ENCODE results near the genes CACNA1F, USP27X, CCNB3, SHROOM4, BMP15, MAGED4, FAM156B and GPR173.

DNA sequence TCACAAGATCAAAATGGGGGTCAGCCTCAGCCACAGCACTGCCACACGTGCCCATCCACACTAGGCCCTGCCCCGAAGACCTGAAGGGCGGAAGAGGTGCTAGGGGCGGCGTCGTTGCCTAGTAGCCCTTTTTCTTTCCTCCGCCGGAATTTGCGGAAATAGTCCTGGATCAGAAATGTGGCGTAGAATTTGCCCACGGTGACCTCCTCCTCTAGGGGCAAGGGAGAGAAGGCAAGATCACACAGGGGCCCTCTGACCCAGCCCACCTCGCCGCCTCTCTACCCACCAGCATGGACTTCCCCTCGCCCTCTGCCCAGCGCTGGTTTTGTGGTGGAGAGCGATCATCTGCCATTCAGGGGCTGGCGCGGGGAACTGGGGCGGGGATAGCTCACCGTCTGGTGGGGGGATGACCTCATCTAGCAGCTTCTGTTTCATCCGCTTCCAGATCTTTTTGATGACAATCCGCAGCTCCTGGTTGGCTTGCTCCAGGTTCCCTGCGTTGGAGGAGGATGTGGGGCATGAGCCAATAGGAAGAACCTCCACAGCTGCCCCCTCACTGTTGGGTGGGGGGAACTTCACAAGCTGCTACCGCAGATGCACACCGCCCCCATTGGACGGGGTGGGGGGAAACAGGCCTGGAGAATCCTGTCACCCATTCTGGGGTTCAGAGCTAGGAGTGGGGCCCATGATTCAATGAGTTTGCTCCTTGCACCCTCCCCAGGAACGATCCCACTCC is 9.7 kb upstream of the SYP start:
- PRO-cap, result no peak
- RAMPAGE, long total RNA, 2 experiments, result no peak in any of the 2 experiments

DNA sequence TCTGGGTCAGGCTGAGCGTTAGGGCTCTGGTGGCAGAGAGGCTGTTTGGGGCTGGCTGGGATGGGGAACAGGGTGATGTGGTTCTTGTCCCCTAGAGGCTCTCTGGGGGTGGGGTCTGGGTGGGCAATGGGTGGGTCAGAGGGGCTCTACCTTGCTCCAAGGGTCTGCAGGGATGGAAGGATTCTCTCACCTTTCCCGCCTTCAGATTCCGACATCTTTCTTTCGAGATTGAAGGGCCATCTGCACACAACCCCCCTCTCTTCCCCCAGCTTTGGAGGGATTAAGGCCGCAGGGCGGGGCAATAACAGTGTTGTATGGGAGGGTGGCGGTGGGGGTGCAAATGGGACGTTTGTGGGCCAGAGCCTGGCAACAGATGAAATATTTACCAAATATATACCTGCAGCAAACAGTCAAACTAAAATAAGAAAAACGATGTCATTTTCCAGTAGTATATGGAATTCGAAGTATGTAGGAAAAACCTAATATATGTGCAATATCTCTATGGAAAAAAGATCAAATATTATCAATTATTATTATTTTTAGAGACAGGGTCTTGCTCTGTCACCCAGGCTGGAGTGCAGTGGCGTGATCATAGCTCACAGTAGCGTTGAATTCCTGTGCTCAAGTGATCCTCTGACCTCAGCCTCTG is at the start of gene CACNA1F:
Gene CACNA1F (minus strand): TSS at position 246 of the 649 bp plus-strand sequence.
- PRO-cap, result no peak
- RAMPAGE, long total RNA, 2 experiments, result no peak in any of the 2 experiments

DNA sequence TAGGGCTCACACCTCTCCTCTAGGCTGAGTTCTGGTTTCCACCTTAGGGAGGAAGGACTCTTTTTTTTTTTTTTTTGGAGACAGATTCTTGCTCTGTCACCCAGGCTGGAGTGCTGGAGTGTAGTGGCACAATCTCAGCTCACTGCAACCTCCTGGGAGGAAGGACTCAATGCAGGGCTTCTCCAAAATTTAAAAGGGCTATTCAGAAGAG is 10.1 kb downstream of the PAGE4 start:
- PRO-cap, result no peak
- RAMPAGE, long total RNA, 2 experiments, result no peak in any of the 2 experiments

DNA sequence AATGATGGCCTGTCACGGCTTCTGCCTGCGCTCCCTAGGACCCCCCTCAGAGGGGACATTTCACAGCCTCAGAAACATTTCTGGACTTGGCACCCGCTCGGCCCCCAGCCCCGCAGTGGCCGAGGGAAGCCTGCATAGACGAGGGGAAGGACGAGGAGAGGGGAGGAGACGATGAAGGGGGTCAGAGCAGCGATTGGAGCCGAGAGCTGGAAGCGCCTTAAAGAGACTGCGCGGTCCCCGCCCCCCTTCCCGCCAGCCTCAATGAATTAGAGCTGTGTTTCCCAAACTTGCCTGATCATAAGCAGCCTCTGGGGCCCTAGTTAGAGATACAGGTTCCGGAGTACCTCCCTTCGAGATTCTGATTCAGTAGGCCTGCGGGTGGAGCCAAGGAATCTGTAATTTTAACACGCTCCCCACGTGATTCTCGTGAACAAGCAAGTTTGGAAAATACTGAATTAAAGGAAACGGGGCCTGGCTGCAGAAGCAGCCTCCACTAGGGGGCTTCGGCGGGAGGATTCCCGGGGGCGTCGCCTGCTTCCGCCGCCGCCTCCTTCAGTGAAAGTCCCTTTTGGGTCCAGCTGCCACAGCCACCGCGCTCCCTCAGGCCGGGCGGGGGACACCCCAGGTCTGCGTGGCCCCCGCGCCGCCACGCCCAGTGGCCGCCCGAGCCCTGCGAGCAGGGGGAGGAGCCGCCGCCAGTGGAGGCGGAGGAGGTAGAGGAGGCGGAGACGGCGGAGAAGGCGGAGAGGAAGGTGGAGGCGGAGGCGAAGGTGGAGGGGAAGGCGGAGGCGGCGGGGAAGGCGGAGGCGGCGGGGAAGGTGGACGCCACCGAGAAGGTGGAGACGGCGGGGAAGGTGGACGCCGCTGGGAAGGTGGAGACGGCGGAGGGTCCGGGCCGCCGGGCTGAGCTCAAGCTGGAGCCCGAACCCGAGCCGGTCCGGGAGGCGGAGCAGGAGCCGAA is at the start of gene USP27X:
Gene USP27X (plus strand): TSS at position 685 of the 961 bp plus-strand sequence.
- PRO-cap, result bidirectional peak, plus-strand start at position 458 of the sequence, minus-strand start at position 195 of the sequence; bidirectional peak, plus-strand start at position 716 of the sequence, minus-strand start at position 554 of the sequence
- RAMPAGE, long total RNA, 2 experiments, result no peak in any of the 2 experiments

GRCh38 chrX:50117577-50117990 is 83.2 kb downstream of the AKAP4 start:
- PRO-cap, result no peak
- RAMPAGE, long total RNA, 2 experiments, result no peak in any of the 2 experiments

- PRO-cap, result unidirectional peak, plus-strand start at chrX:50204782
- RAMPAGE, long total RNA, 2 experiments, result start-site peak on the plus strand in 1 of 2 experiments, at chrX:50204782-50204787 at its widest, 14 reads per replicate
Observed at GRCh38 chrX:50204201-50204951, at the start of gene CCNB3. CCNB3 (plus strand) TSS chrX:50204765.

DNA sequence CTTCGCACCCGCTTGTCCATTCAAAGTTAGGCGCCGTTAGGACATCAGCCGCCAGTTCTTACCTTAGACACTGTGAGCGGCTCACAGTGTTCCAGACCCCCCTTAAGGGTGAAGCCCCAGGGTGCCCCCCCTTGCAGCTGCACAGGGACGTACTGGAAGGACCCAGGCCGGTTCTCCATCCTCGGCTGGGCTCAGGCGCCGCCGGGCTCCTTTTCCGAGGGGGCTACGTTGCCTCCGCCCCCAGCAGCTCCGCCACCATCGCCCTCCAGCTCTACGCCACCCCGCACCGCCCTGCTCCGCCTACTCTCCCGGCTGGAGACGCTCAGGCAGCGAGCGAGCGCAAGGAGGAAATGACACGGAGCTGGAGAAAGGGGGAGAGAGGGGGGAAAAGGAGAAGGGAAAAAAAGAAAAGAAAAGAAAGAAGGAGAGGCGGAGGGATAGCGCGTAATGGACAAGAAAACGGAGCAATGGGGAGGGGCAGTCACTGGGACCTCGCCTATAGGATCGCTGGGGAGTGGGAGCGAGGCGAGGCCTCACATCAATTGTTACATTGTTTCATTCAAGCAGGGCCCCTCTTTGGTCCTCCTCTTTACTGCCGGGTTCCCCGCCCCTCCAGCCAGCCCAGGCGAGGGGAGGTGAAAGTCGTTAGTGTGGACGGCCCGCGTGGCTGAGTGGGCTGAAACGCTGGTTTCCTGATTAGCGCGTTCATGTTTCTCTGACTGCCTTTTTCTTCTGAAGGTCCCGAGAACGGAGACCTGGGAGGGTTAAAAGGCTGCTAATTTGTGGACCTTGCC is at the start of gene SHROOM4:
Gene SHROOM4 (minus strand): TSS at position 355 of the 794 bp plus-strand sequence.
- PRO-cap, result no peak
- RAMPAGE, long total RNA, 2 experiments, result no peak in any of the 2 experiments

DNA sequence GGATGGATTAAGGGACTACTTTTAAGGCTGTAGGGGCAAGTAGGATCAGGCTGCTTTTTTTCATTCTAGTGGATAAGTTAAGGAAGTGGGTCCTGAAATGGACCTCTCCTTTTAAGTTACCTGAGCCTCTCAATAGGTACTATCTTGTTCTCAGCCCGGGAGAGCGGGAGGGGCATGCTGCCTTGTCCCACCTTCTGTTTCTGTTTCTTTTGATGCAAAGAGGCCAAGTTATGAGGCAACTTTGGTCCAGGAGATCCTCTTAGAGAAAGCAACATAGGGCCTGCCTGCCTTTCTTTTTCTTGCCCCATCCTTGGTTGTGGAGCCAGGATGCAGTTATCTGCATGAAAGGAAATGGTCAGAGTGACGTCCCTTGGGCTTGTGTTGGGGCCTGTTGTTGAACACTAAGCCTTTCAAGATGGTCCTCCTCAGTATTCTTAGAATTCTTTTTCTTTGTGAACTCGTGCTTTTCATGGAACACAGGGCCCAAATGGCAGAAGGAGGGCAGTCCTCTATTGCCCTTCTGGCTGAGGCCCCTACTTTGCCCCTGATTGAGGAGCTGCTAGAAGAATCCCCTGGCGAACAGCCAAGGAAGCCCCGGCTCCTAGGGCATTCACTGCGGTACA is at the start of gene BMP15:
Gene BMP15 (plus strand): TSS at position 367 of the 623 bp plus-strand sequence.
- PRO-cap, result no peak
- RAMPAGE, long total RNA, 2 experiments, result no peak in any of the 2 experiments

DNA sequence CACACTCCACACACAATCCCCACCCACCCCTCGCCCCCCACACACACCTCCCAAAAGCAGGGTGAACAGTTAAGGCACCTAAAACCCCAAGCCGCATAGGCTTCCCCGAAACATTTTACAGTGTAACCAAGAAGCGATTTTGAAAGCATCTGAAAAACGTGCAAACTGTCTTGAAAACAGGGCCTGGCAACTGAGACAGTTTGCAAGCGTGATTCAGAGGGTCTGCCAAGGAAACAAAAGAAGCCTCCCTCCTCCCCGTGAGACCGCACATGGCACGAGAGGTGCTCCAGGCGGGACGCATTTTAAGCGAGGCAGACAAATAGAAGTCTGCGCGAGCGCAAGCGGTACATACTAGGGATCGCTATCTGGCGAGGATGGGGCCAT is 801 bp downstream of the NUDT11 start:
- PRO-cap, result no peak
- RAMPAGE, long total RNA, 2 experiments, result no peak in any of the 2 experiments

DNA sequence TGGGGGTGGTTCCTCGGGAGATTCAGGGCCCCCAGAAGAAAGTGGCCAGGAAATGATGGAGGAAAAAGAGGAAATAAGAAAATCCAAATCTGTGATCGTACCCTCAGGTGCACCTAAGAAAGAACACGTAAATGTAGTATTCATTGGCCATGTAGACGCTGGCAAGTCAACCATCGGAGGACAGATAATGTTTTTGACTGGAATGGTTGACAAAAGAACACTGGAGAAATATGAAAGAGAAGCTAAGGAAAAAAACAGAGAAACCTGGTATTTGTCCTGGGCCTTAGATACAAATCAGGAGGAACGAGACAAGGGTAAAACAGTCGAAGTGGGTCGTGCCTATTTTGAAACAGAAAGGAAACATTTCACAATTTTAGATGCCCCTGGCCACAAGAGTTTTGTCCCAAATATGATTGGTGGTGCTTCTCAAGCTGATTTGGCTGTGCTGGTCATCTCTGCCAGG is 898 bp downstream of the GSPT2 start:
- PRO-cap, result no peak
- RAMPAGE, long total RNA, 2 experiments, result no peak in any of the 2 experiments

DNA sequence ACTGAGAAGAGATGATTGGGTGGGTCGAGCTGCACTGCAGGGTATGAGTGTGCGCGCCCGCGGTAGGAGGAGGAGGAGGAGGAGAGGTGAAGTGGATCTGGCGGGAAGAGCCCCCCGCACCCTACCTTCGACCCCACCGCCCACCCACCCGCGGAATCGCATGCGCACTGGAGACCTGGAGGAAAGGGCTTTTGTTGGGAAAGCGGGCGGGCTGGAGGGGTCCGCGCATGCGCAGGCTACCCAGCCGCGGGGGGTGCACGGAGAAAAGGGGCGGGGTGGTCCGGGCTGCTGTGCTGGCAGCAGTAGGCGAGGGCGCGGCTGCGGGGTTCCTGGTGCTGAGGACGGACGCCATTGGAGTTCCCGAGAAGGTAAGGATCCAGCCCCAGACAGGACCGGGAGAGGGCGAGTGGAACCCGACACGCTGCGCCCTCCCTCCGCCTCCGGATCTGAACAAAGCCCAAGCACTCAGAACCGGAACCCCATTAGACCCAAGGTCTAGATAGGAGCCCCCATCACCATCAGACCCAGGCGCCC is at the start of gene MAGED4:
Gene MAGED4 (plus strand): TSS at position 291 of the 534 bp plus-strand sequence.
- PRO-cap, result no peak
- RAMPAGE, long total RNA, 2 experiments, result no peak in any of the 2 experiments

DNA sequence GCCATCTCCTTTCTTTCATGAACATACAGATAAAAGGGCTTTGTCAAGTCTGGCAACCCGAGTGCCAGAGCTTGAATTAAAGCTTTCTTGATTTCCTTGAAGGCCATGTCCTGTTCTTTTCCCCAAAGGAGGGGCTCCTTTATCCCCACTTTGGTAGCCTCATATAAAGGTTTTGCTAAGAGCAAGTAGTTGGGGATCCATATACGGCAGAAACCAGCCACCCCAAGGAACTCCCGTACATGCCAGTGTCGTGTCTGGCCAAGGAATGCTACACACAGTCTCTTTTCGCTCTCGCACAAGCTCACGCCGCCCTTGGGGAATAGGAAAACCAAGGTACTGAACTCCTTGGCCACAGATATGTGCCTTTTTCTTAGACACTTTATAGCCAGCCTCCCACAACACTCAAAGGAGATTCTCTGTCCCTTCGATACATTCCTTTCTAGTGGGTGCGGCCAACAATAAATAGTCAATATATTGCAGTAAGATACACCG is 57.5 kb upstream of the XAGE1B start:
- PRO-cap, result no peak
- RAMPAGE, long total RNA, 2 experiments, result no peak in any of the 2 experiments

GRCh38 chrX:52897083-52897612 is at the start of gene FAM156B:
FAM156B (plus strand) TSS chrX:52897330.
- PRO-cap, result no peak
- RAMPAGE, long total RNA, 2 experiments, result no peak in any of the 2 experiments

DNA sequence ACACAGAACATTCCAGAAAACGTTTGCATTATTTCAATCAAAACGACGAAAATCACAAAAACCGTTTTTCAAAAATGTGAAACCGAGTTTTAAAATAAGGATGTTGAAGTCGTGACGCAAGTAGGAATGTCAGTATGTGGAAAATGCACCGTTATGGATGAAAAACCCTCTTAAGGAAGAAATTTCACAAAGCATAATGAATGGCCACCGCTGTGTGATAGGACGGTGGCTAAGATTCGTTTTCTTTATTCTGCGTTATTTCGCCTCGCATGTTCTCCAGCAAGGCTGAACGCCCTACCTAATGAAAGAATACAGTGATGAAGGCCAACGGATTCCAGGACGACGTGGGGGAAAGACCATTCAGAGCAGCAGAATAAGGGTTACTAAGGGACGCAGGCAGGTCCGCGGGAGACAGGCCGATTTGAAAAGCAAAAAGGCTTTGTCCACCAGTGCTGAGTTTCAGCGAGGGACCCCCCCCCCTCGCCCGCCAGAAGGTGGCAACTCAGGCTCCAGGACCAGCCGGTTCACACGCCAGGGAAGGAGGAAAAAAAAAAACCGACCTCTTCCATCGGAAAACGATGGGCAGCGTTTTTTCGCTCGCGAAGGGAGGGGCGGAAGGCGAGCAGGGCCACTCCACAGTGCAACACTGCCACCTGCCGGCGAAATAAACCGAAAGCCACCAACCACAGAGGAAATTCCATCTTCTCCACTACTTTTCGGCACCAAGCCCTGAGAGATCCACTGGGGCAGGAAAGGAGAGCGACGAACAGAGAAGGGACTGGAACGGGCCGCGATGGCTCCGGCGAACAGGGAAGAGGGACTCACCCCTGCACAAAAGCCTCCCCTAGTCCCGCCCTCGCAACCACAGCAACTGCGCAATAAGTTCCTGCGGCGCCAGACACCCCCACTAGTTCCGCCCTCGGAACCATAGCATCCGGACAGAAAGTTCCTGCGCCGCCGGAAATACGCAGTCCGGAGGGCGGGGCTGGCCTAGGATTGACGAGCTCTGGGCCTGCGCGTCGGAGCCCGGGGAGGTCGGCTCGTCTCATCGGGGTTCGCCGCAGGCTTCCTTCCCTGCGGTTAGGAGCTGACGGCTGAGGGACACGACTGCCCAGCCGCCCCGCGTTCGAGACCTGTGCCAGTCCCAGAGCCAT is 23.7 kb downstream of the FAM156A start:
- PRO-cap, result unidirectional peak, minus-strand start at position 423 of the sequence; unidirectional peak, minus-strand start at position 517 of the sequence; bidirectional peak, plus-strand start at position 996 of the sequence, minus-strand start at position 873 of the sequence
- RAMPAGE, long total RNA, 2 experiments, result no peak in any of the 2 experiments

DNA sequence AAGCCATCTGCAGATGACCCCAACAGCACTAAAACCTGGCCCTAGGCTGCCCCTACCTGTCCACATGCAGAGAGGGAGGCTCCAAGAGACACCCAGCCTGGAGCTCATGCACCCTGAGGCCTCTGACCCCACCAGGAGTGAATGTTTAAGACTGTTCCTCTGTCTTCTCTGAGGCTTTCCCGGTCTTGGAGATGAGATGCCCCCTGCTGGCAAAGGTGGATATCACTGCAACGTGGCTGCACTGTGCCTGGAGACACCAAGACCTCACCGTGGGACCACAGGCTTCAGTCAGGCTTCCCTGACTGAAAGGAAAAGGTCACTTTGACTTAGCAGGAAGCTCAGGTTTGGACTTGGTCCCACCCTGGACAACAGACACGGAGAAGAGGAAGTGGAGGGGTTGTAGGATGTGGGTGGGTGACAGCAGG is 31.7 kb upstream of the FAM156A start:
- PRO-cap, result no peak
- RAMPAGE, long total RNA, 2 experiments, result no peak in any of the 2 experiments

DNA sequence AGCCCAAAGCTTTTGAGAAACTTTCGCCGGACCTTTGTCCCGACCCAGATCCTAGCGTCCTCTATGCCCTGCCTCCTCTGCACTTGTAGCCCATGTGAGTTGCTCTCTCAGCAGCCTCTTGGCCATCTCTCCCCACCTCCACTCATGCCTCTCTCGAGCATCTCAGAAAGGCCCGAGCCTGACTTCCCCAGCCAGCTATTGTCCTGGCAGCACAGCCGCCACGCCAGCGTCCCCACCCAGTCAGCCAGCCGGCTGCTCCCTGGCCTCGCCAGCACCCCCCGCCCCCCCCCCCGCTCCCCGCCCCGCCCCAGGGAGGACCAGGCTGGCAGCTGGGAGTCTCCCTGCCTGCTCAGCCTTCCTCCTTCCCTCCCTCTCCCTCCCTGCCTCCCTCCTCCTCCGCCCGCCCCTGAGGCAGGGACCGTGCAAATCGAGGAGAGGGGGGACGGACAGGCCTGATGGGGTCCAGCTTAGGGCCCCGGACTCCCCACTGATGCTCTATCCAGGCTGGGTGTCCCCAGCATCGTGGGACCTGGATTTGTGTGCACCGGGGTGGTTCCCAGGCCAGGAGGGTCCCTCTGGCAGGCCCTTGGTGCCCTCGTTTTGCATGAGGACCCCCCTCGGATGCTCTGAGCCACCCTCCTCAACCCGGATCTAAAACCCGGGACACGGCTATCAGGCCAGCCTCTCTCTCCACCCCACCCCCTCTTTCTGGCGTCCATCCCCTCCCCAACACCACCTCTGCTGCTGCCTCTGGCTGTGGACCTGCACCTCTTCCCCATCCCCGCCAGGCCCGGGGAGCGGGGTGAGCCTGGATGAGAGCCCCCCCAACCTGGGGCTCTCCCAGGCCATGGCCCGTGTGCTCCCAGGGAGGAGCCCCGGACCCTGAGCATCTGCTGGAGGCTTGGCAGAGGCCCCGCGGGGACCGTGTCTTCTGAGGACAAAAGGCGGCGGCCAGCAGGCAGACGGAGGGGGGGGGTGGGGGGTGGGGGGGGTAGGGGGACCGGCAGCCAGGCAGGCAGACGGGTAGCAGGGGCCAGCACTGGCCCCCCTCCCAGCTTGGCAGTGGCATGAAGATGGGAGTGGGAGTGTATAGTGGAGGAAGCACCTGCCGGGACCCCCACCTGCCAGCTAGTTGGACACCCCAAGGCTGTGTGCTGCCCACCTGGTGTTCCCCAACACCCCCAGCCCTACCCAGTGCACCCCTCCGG is at the start of gene GPR173:
Gene GPR173 (plus strand): TSS at position 698 of the 1,208 bp plus-strand sequence.
- PRO-cap, result bidirectional peak, plus-strand start at position 433 of the sequence, minus-strand start at position 375 of the sequence
- RAMPAGE, long total RNA, 2 experiments, result no peak in any of the 2 experiments

DNA sequence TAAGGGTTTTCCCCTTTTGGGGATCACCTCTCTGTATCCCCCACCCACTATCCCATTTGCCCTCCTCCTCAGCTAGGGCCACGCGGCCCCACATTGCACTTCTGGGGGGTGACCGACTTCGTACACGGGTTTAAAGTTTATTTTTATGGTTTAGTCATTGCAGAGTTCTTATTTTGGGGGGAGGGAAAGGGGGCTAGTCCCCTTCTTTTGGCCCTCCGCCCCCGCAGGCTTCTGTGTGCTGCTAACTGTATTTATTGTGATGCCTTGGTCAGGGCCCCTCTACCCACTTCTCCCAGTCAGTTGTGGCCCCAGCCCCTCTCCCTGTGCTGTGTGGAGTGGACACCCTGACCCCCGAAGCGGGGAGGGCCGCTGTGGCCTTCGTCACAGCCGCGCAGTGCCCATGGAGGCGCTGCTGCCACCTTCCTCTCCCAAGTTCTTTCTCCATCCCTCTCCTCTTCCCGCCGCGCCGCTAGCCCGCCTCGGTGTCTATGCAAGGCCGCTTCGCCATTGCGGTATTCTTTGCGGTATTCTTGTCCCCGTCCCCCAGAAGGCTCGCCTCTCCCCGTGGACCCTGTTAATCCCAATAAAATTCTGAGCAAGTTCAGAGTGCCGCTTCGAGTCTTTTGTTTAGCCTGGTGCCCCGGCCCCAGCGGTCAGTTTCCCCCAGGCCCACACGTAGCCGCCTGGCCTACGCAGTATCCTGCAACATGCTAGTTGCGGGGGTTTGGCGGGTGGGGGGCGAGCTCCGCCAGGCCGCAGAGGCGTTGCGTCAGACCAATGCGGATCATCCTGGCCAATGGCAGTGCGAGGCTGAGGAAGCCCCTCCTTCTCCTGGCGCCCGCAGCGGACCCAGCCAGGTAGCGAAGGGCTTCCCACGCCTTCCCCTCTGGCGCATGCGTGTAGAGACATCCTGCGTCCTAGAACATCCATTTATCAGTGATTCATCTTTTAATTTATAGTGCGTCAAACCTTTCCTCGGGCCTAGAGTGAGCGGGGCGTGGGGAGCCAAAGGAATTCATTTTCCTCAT is 5.7 kb upstream of the KANTR start:
- PRO-cap, result bidirectional peak, plus-strand start at position 984 of the sequence, minus-strand start at position 779 of the sequence
- RAMPAGE, long total RNA, 2 experiments, result no peak in any of the 2 experiments

DNA sequence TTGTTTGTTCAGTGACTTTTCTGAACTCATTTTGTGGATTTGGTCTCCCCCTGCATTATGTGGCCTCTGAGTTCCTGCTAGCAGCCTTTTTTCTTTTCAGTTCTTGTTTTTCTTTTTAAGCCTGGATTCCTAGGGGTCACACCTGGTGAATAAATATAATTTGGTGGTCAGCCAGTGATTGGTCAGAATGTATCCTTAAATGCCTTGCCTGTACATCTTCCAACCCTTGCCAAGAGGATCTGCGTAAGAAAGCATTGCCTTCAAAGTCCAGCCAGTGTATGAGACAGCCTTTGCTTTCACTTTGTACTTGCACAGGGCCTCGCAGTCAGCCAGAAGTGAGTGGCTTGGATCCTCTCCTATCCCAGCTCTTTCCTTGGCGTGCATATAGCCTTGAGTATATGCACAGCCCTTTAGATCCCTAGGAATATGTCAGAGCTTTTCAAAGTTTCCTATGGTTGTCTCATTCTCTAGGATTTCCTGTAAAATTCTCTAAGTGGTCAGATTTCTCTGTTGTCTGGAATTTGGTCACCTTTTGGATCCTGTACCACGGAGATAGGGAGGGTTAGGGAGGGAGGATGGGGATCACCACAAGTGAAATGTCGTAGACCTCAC is 22.2 kb downstream of the KANTR start:
- PRO-cap, result no peak
- RAMPAGE, long total RNA, 2 experiments, result no peak in any of the 2 experiments

DNA sequence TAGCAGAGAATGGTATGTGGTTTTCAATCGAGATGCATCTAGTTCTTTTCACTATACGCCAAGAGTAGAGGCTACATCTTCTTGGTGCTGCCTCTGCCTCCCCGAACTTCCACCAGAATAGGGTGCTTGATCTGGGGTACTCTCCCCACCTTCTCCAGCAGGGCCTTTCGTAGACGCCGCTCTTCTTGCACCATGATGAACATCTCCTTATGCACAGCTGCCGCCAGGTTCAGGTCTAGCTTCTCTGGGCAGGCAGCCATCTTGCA is 23.7 kb downstream of the KDM5C start:
- PRO-cap, result no peak
- RAMPAGE, long total RNA, 2 experiments, result no peak in any of the 2 experiments

GRCh38 chrX:53399351-53399966 is 23.0 kb downstream of the SMC1A start:
- PRO-cap, result no peak
- RAMPAGE, long total RNA, 2 experiments, result no peak in any of the 2 experiments

All from body of pancreas (tissue), 2 donors.